ENCODE measurements around a stretch of chr6.

GRCh38 chr6:28589059-28589628 is 2.0 kb upstream of the SCAND3 start:
- RRBS = no CpG with 5 or more reads among the region's 21 CpGs

GRCh38 chr6:28710151-28710879 is 123.2 kb upstream of the SCAND3 start:
- RRBS = no CpG with 5 or more reads among the region's 16 CpGs

- RRBS = no CpG with 5 or more reads among the region's 23 CpGs
Observed at GRCh38 chr6:28802362-28803158, 121.2 kb downstream of the TRIM27 start.

GRCh38 chr6:28884291-28884832 is 39.4 kb downstream of the TRIM27 start:
- RRBS = no CpG with 5 or more reads among the region's 11 CpGs

DNA sequence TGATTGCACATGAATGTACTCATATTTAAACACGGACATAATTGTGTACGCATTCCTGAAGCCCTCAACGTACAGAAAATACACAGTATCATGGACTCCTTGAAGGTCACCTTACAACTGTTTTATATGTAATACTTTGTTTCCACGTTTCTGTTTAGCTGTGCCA is 1.4 kb downstream of the TRIM27 start:
- RRBS = no CpG with 5 or more reads among the region's 4 CpGs

- RRBS = no CpG with 5 or more reads among the region's 32 CpGs
Observed at GRCh38 chr6:28940248-28941205, 16.7 kb upstream of the TRIM27 start.

DNA sequence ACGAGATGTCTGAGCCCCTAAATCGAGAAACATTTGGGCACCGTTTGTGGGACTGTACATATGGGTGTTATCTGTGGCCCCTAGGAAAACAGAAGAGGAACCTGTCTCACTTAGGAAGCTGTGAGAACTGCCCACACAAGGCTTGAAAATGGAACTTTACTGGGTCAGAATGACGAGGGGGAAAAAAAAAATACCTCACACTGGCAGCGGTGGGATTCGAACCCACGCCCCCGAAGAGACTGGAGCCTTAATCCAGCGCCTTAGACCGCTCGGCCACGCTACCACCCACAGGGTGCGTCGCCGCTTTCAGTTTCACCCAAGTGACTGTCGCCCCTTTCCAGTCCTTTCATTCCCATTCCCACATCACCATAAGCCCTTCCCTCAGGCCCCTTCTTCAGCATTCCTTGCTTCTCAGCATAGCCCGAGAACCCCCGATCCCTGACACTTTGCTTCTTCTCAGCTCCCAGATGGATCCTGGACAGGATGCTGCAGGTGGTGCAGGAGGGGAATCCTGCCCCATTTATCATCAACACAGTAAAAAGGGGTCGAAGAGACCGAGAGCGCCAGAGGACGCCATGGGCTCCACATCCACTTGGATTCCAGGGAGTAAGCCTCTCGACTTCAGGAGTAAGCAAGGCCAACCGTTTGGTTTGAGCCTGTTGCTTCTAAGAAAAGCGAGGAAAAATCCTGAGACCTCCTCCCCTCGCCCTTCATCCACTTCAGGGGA is 19.8 kb upstream of the TRIM27 start:
- RRBS = no CpG with 5 or more reads among the region's 26 CpGs

DNA sequence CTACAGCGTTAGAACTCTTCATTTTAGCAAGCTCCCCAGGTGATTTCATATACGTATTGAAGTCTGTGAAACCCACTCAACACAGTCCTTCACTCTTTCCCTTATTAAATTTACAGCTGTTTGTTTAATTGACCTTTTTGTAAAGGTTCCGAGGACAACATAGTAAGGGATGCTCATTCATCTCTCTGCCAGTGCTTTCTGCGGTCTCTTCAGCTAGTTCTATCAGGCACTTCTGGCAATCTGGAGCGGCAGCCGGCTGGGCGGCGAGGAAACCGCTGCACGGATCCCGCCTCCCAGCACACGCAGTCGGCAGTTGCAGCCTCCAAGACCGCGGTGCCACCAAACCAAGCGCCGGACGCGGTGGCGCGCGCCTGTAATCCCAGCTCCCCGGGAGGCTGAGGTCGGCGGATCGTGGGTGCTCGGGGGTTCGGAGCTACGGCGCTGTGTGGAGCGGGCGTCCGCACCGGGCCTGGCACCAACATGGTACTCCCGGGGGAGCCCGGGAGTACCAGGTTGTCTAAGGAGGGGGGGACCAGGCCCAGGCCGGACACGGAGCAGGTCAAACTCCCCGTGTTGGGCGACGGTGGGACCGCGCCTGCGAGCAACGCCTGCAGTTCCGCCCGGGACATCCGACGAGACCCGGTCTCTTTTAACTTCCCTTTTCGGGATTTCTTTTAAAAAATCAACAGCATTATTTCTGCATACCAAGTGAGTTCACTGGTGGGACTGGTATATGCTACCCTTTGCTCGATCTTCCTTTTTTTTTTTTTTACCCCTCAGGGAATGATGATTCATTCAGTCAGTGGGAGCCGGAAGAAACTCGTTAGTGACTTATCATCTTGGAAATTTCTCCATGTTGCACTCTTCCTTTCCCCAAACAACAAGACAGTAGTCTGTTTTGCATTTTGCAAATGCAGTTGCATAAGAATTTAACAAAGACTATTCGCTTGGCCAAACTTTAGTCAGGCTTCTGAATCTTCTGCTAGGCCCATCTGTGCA is 27.7 kb downstream of the ZNF311 start:
- RRBS = 96% methylated on average over 11 of the region's 55 CpGs

GRCh38 chr6:29529310-29529603 is 20.9 kb upstream of the OR2I1P start:
- RRBS = no CpG with 5 or more reads among the region's 1 CpG

DNA sequence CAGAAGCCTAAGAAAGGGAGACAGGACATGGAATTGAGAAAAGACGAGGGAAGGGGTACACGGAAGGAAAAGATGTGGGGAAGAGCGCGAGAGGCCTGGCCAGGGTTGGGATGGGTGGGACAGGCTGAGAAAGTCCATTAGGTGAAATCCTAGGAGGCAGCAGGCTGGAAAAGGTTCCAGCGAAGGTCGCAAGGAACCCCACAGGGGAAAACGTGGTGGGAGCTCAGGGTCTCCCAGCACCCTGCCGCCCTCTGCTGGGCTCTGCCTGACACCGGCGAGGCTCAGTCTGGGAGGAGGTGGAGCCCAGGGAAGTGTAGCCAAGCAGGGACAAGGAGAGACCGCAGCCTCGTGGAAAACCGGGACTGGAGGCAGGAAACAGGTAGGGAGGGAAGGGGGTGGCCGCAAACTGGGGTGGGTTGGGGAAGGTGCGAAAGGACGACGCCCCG is 4.4 kb downstream of the GABBR1 start:
- RRBS = 65% methylated on average over 5 of the region's 18 CpGs

- RRBS = no CpG with 5 or more reads among the region's 2 CpGs
Observed at GRCh38 chr6:29641720-29642079, 8.7 kb upstream of the GABBR1 start.

DNA sequence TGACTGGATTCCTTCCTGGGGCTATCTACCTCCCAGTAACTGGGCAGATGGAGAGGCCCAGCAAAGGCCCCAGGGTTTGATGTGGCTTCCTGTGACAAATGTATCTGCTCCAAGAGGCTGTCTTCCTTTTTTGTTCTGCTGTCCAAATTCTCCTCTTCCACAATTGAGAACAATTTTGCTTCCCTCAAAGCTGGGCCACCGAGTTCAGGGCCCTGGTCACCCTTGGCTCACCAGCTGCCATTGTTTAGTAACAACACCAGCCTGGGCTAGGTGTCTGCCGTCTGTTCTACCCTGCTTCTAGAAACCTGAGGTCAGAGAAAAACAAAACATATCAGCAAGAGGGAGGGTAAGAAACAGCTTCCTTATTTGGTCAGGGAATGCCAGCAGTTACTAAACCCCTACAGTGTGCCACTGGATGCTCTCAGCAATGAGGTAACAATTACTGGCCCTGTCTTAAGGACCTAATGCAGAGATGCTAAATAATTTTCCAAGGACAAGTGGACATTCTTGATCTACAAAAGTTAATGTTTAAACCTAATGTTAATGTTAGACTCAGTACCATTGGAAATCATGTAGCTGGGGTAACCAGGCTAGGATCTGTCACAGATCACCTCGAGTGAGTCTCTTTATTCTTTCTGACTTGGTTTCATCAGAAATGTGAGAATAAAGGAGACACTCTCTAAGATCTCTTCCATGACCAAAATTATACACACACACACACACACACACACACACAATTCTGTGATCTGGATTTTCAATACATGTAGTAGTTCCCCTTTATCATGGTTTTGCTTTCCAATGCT is 3.7 kb downstream of the ZFP57 start:
- RRBS = no CpG with 5 or more reads among the region's 3 CpGs

- RRBS = no CpG with 5 or more reads among the region's 3 CpGs
Observed at GRCh38 chr6:29721391-29721841, 1.8 kb upstream of the HLA-F start.

DNA sequence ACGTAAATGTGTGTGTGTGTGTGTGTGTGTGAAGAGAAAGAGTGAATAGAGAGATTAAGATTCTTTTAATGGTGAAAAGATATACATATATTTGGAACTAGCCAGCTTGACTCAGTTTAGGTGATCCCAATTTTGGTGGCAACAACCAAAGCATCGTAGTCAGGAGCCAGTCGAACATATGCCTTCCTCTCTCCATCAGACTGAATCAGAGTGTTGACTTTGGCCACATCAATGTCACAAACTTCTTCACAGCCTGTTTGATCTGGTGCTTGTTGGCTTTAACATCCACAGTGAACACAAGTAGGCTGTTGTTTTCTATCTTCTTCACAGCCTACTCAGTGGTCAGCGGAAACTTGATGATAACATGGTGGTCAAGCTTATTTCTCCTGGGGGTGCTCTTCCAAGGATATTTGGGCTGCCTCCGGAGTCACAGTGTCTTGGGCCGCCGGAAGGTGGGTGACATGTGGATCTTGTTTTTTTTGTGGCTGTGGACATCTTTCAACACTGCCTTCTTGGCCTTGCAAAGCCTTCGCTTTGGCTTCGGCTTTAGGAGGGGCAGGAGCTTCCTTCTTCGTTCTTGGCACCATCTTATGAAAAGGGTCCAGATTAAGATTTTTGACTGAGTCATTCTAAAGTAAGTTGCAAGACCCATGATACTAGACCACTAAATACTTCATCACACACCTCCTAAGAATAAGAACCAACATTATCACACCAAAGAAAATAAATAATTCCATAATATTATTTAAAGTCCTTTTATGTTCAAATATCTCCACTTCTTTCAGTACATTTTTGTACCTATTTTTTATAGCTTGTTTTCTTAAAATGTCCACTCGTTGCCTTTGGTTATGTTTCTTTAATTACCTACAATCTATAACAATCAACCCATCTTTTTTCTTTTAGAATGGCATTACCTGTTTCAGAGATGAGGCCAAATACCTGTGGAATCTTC is 3.6 kb downstream of the HLA-F start:
- RRBS = no CpG with 5 or more reads among the region's 11 CpGs

GRCh38 chr6:29790544-29791173 is 37.0 kb upstream of the HLA-G start:
- RRBS = no CpG with 5 or more reads among the region's 5 CpGs

GRCh38 chr6:29887106-29888302 is 54.8 kb upstream of the HLA-A start:
- RRBS = under 1% methylated on average over 3 of the region's 82 CpGs

DNA sequence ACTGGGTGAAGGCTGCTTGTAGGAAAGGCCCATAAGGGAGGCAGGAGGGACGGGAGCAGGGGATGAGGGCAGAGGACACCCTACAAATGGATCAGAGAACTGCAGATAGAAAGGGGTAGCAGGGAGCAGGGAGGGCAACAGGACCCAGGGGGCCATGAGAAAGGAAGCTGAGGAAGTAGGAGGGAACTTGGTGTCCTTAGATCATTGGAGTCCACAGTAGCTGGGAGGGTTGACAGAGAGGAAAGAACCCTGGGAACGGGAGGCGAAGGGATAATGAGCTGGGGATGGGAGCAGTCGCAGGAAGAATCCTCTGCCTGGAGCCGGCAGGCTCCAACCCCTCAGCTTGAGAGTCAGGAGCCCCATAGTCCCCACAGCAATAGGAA is 32.5 kb downstream of the HLA-A start:
- RRBS = no CpG with 5 or more reads among the region's 5 CpGs

DNA sequence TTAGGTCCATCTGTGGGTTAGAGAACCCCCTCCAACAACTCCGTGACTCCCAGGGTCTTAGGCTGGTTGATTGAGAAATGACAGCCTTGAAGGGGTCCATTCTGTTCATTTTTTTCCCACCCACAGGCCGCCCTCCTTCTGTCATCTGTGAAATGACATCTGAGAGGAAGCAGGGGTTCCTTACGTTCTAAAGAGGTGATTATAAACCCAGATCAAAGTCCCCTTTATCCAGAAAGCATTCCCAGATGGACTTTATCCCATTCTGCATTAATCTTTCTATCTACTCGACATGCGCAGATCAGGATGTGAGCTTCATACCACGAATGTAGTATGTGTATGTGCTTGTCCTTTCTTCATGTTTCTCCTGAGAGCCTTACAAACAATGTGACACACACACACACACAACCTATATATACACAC is 5.9 kb downstream of the TRIM10 start:
- RRBS = no CpG with 5 or more reads among the region's 6 CpGs

GRCh38 chr6:30187053-30187572 is 23.8 kb downstream of the TRIM15 start:
- RRBS = no CpG with 5 or more reads among the region's 4 CpGs

GRCh38 chr6:30206600-30207708 is 6.3 kb downstream of the TRIM26 start:
- RRBS = no CpG with 5 or more reads among the region's 11 CpGs